ENCODE results near the genes CDK5RAP2 and PSMD5.

DNA sequence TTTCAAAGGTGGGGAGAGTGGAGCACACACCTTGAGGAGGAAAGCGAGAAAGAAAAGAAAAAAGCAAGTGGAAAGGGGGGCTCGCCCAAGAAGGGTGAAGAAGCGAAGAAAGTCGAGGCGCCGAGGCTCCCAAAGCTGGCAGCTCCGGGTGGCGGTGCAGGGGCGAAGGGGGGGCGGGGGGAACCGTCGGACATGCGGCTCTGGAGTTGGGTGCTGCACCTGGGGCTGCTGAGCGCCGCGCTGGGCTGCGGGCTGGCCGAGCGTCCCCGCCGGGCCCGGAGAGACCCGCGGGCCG is 337 bp downstream of the PAPPA start:
- PRO-cap = no peak

DNA sequence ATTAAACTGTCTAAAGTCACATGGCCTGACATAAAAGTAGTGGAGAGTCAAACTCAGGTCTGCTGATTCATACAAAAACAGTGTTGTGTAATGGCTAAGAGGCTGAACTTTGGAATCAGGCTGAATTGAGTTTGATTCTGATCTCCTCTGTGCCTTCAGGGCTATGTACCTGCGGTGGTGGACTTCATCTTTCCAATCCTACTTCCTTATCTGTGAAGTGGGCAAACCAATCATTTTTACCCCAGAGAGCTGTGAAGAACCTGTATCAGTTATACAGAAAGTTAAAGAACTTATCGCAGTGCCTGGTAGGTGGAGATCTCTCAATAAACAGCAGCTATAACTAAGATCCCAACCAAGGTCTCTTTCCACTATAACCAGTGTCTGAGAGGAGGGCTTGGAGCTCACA is 139.7 kb upstream of the TRIM32 start:
- PRO-cap = no peak

DNA sequence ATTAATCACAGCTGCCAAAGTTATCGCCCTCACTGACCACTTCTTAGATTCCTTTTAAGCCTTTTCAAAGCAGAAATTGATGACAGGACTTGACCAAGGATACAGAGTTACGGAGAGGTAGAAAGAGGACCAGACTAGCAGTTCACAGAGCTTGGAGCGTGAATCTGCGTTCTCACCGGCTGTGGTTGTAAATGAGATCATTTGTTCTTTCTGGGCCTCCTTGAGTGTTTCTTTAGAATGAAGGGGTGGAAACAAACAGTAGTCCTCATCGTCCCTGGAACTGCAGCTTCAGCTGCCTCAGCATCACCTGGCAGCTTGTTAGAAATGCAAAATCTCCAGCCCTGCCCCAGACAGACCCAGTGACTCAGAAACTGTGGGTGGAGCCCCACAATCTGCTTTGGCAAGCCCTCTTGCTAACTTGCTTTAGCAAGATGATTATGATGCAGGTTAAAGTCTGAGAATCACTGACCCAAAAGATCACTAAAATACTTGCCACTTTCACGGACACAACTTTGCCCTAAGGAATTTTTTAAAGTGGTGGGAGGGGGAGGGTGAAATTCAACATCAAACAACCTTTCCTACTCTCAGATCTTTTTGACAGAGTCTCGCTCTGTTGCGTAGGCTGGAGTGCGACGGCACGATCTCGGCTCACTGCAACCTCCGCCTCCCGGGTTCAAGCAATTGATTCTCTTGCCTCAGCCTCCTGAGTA is 86.1 kb downstream of the BRINP1 start:
- PRO-cap = no peak

DNA sequence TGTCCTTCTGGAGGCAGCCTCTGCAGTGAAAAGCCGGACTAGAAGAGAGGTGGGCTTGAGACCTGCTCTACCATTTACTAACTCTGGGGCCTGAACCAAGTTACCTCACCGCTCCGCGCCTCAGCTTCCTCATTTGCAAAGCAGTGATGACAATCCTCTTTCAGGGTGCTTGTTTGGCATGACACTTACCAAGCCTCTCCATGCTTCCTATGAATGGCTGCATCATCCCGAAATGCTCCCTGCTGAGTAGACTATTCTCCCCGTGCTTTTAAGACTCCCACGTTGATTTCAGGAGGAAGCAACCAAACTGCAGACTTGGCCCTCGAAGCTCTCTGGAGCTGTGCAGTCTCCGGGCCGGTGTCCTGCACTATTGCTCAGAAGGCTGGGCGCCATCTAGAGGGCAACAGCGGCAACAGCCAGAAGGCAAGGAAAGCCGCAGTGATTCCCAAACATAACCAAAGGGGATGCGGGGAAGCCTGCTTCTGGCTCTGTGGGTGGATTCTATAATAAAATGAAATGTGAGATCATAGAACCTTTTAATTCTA is 599.7 kb upstream of the BRINP1 start:
- PRO-cap = no peak

GRCh38 chr9:120477249-120477541 is 102.8 kb downstream of the CDK5RAP2 start:
- PRO-cap = no peak

DNA sequence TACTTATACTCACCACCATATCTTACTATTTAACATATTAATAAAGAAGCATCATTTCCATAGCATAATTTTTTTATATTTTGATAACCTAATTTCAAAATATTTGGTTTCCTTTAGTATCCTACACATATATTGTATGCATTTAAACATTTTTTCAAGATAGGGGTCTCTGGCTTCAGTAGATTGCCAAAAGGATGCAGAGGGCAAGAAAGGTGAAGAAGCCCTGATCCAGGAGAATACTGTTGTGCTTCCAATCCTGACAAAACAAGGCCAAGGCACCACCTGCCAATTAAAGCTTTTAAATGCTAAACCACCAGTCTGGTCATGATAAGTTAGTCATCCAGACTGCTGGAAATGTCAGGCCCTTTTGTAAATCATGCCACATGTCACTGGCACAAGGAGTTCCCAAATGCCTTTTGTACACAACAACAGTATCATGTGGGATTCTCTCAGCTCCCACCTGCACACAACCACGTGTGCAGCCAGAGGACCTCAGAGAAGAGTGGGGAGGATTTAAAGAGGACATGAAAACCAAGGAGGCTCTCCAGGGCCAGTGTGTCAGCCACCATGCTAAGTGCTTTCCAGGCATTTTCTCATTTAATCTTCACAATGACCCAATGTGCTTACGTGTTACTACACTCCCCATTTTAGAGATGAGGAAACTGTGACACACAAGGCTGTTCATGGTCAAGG is 99.3 kb downstream of the CDK5RAP2 start:
- PRO-cap = no peak

GRCh38 chr9:120579266-120580554 is at the start of gene CDK5RAP2:
TSS of gene CDK5RAP2 (minus strand) at chr9:120580167.
- PRO-cap = unidirectional peak, minus-strand start at chr9:120580156

DNA sequence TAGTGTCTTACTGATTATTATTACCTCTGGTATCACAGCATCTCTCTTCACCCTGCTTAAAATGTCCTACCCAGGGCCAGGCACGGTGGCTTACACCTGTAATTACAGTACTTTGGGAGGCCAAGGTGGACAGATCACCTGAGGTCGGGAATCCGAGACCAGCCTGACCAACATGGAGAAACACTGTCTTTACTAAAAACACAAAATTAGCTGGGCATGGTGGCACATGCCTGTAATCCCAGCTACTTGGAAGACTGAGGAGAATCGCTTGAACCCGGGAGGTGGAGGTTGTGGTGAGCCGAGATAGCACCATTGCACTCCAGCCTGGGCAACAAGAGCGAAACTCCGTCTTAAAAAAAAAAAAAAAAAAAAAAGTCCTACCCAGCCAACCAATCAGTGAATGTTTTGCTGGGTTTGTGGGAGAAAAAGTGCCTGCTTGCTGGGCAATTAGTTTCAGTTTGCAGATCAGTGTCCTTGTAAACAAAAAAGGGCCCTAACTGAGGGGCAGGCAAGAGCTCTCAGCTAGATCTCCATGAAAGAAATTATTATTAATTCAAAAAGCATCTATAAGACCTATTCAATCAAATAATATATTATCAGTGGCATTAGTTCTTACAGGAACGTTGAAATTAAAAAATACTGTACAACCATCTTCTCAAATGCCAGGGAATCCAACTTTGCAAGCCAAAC is 4.1 kb downstream of the MEGF9 start:
- PRO-cap = unidirectional peak, plus-strand start at position 450 of the sequence

- PRO-cap = no peak
Measured at GRCh38 chr9:120723528-120723939, 9.3 kb upstream of the MEGF9 start.

DNA sequence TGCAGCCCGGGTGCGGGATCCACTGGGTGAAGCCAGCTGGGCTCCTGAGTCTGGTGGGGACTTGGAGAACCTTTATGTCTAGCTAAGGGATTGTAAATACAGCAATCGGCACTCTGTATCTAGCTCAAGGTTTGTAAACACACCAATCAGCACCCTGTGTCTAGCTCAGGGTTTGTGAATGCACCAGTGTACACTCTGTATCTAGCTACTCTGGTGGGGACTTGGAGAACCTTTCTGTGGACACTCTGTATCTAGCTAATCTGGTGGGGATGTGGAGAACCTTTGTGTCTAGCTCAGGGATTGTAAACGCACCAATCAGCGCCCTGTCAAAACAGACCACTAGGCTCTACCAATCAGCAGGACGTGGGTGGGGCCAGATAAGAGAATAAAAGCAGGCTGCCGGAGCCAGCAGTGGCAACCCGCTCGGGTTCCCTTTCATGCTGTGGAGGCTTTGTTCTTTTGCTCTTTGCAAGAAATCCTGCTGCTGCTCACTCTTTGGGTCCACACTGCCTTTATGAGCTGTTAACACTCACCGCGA is 32.6 kb upstream of the MEGF9 start:
- PRO-cap = no peak

GRCh38 chr9:120842616-120843575 is at the start of gene PSMD5:
TSS of gene PSMD5 (minus strand) at chr9:120842922.
- PRO-cap = bidirectional peak, plus-strand start at chr9:120843042, minus-strand start at chr9:120842922; bidirectional peak, plus-strand start at chr9:120843084, minus-strand start at chr9:120843117

DNA sequence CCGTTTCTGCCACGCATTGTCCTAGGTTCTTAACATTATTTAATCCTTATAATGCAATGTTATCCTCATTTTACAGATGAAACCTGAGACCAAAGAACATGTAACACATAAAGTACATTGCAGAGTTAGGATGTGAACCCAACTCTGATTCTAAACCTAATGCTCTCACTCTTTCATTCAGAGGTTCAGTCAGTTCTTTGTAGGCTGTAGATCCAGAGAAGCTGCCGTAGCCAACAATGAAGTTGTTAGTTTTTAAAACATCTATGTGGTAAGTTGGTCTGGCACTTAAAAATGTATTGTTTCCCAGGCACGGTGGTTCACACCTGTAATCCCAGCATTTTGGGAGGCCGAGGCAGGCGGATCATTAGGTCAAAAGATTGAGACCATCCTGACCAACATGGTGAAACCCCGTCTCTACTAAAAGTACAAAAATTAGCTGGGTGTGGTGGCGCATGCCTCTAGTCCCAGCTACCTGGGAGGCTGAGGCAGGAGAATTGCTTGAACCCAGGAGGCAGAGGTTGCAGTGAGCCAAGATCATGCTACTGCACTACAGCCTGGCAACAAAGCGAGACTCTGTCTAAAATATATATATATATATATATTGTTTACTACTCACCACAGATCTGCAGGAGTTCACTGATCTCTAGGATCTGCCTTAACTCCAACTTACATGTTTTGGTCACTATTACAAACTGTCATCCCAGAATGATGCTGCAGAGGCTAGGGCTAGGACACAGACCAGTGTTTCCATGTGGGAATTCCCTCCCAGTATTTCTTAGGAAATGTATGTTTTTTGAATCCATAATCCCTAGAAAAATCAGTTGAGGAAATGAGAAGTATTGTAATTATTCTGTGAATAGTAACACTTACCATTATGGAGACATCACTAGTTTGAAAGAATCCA is 10.8 kb upstream of the PSMD5 start:
- PRO-cap = no peak

DNA sequence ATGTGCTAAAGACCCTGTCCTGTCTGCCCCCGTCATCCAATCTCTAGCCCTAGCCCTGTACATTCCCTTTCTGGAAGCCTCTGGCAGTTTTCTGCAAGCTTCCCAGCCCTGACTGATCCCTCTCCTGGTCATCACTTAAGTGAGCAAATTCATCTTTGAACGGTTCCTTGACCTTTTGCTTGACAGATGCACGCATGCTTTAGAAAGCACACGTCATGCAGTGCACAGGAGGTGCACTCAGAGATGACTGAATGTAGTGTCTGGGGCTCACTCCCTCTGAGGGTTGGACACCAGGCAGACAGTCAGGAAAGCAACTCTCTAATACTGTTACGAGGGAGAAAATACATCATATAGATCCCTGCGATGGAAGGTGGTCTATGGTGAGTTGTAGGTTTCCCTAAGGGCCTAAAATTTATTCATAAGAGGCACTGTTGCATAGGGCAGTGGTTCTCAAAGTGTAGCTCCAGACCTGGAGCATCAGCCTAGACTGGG is 16.5 kb upstream of the PHF19 start:
- PRO-cap = no peak

GRCh38 chr9:120905026-120905719 is 21.4 kb downstream of the TRAF1 start:
- PRO-cap = no peak

- PRO-cap = no peak
Measured at GRCh38 chr9:120916431-120917135, 10.0 kb downstream of the TRAF1 start.

- PRO-cap = no peak
Measured at GRCh38 chr9:120922873-120923223, 3.7 kb downstream of the TRAF1 start.

GRCh38 chr9:120935265-120935720 is 8.7 kb upstream of the TRAF1 start:
- PRO-cap = bidirectional peak, plus-strand start at chr9:120935652, minus-strand start at chr9:120935533

GRCh38 chr9:121133113-121133820 is 58.5 kb downstream of the CNTRL start:
- PRO-cap = no peak

- PRO-cap = no peak
Measured at GRCh38 chr9:121161788-121162604, 39.7 kb downstream of the RAB14 start.

- PRO-cap = no peak
Measured at GRCh38 chr9:121200262-121200822, 1.3 kb downstream of the RAB14 start.

Data from bile duct (tissue), 1 donor.